ENCODE measurements around a stretch of chr12.

GRCh38 chr12:5080416-5080814 lies 36.7 kb downstream of the KCNA5 start:
- PRO-cap, 2 experiments, result no peak in any of the 2 experiments
- RAMPAGE, long total RNA, 4 experiments, result no peak in any of the 4 experiments

GRCh38 chr12:5200638-5201034 lies 157.0 kb downstream of the KCNA5 start:
- PRO-cap, 2 experiments, result no peak in any of the 2 experiments
- RAMPAGE, long total RNA, 4 experiments, result no peak in any of the 4 experiments

DNA sequence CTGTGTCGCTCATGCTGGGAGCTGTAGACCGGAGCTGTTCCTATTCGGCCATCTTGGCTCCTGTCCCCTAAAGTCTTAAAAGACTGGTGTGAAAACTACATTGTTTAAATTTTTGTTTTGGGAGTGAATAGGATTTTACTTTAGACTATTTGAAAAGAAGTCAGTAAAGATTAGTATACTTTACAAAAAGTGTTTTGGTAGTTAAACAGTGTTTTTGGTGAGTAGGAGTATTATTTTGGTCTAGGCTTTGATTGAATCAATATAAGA lies 141.1 kb upstream of the NTF3 start:
- PRO-cap, 2 experiments, result no peak in any of the 2 experiments
- RAMPAGE, long total RNA, 4 experiments, result no peak in any of the 4 experiments

GRCh38 chr12:5391624-5391849 lies 40.4 kb upstream of the NTF3 start:
- PRO-cap, 2 experiments, result no peak in any of the 2 experiments
- RAMPAGE, long total RNA, 4 experiments, result no peak in any of the 4 experiments

DNA sequence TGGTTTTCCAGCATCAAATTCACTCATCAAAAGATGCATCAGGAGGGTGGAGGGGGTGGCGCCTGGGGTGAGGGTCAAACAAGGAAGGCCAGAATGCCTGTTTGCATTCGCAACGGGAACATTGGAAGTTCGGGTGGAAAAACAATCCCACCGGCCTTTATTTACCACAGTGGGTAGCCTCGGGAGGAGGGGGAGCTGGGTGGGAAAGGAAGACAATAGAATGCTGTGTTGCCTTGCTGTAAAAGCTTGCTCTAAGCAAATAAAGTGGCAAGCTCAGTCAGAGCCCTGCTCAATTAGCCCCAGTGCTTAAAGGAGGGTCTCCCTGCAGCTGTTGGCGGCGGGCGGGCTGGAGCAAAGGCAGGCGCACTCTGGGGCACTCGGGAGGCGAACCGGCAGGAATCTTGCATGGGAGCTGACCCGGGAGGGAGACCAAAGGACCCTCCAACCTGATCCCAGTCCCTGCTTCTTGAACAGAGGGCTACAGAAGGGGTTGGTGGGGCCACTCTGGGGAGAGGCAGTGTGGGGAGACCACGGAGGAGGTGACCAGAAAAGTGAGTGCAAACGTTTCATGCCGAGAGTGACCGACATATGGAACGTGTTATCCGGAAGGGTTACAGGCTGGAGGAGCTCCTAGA lies 48.4 kb downstream of the NTF3 start:
- PRO-cap, 2 experiments, result no peak in any of the 2 experiments
- RAMPAGE, long total RNA, 4 experiments, result no peak in any of the 4 experiments

GRCh38 chr12:5716096-5716568 lies 228.9 kb downstream of the ANO2 start:
- PRO-cap, 2 experiments, result no peak in any of the 2 experiments
- RAMPAGE, long total RNA, 4 experiments, result no peak in any of the 4 experiments

GRCh38 chr12:5967449-5967804 lies 22.4 kb upstream of the ANO2 start:
- PRO-cap, 2 experiments, result no peak in any of the 2 experiments
- RAMPAGE, long total RNA, 4 experiments, result start-site peak on the minus strand in 3 of 4 experiments, at chr12:5967527-5967590 at its widest, 117 to 472 reads per replicate

GRCh38 chr12:5967874-5968409 lies 22.9 kb upstream of the ANO2 start:
- PRO-cap, 2 experiments, result no peak in any of the 2 experiments
- RAMPAGE, long total RNA, 4 experiments, result start-site peak on the minus strand in 2 of 4 experiments, at chr12:5968129-5968152 at its widest, 49 to 107 reads per replicate

- PRO-cap, 2 experiments, result no peak in any of the 2 experiments
- RAMPAGE, long total RNA, 4 experiments, result no peak in any of the 4 experiments
Observed at GRCh38 chr12:6069213-6069958, 55.1 kb downstream of the VWF start.

DNA sequence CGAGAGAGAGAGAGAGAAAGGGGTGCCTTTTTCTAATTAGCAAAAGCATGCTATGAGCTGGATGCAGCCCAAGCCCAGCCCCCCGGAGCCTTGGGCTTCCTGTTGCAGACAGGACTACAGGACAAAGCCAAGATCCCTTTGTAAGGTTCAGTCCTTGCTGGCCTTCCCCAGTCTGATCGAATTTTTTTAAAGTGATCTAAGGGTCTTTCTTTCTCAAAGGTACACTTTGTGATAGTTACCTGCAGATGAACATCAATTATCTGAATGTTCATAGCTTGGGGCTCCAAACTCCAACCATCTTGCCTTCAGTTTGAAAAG lies 36.0 kb downstream of the VWF start:
- PRO-cap, 2 experiments, result no peak in any of the 2 experiments
- RAMPAGE, long total RNA, 4 experiments, result no peak in any of the 4 experiments

DNA sequence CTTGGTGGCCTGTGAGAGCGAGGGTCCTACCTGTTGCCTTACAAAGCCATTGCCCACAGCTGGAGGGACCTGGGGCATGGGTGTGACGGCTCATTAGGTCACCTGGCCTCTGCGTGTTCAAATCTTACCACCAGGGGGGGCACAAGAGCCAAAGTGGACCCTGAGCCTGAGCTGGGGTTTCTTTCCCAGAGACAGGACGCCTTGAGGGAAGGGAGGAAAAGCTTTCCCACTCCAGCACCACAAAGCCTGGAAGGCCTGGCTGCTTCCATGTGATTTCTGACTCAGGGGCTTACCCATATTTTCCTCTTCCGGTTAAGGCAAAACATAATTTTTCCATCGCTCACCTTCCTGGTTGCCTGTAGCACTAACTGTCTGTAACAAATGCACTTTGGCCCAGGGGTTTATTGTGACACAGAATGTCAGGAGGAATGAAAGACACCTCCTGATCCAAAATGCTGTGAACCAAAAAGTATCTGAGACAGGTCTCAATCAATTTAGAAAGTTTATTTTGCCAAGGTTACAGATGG lies 4.4 kb upstream of the CD9 start:
- PRO-cap, 2 experiments, result peak in 1 of 2 experiments; most common plus-strand start position 194 of the sequence (in 1)
- RAMPAGE, long total RNA, 4 experiments, result no peak in any of the 4 experiments

GRCh38 chr12:6220024-6220790 lies 20.0 kb downstream of the CD9 start:
- PRO-cap, 2 experiments, result no peak in any of the 2 experiments
- RAMPAGE, long total RNA, 4 experiments, result no peak in any of the 4 experiments

DNA sequence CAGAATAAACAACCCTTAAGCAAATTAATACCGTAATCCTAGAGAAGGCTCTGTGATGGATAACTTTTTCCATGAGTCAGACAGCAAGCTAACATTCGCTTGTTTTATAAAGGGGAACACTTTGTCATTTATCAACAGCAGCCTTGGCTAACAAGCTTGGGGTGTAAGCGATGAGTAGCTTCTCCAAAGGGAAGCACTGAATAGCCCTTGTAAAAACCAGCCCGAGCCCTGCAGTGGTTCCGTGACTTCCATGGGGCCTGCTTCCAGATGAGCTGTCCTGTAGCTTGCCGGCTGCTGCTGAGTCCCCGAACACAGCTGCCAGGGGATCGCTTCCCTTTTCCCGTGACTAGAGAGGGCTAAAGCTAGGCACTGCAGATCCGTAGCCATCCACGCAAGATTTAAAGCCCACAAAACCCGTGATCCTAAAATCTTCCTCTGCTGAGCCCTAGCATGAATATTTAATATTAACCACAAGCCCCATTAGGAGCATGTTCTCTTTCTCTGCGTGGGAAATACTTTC lies 29.7 kb downstream of the CD9 start:
- PRO-cap, 2 experiments, result no peak in any of the 2 experiments
- RAMPAGE, long total RNA, 4 experiments, result no peak in any of the 4 experiments

GRCh38 chr12:6234828-6235977 lies 35.0 kb downstream of the CD9 start:
- PRO-cap, 2 experiments, result no peak in any of the 2 experiments
- RAMPAGE, long total RNA, 4 experiments, result start-site peak on the plus strand in 3 of 4 experiments, at chr12:6235234-6235565 at its widest, 15 to 525 reads per replicate

DNA sequence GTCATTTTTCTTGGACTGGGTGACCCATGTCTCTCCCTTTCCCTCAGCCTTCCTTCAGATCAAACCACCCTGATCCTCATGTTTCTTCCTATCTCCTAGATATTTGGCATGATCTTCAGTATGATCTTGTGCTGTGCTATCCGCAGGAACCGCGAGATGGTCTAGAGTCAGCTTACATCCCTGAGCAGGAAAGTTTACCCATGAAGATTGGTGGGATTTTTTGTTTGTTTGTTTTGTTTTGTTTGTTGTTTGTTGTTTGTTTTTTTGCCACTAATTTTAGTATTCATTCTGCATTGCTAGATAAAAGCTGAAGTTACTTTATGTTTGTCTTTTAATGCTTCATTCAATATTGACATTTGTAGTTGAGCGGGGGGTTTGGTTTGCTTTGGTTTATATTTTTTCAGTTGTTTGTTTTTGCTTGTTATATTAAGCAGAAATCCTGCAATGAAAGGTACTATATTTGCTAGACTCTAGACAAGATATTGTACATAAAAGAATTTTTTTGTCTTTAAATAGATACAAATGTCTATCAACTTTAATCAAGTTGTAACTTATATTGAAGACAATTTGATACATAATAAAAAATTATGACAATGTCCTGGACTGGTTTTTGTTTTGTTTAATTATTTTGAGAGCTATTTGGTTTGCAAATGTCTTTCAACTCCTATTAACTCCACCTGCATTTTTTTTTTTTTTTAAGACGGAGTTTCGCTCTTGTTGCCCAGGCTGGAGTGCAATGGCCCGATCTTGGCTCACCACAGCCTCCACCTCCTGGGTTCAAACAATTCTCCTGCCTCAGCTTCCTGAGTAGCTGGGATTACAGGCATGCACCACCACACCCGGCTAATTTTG lies 37.7 kb downstream of the CD9 start:
- PRO-cap, 2 experiments, result no peak in any of the 2 experiments
- RAMPAGE, long total RNA, 4 experiments, result start-site peak on the plus strand in 3 of 4 experiments, centred at positions 131 to 154 of the sequence, 87 to 751 reads per replicate

DNA sequence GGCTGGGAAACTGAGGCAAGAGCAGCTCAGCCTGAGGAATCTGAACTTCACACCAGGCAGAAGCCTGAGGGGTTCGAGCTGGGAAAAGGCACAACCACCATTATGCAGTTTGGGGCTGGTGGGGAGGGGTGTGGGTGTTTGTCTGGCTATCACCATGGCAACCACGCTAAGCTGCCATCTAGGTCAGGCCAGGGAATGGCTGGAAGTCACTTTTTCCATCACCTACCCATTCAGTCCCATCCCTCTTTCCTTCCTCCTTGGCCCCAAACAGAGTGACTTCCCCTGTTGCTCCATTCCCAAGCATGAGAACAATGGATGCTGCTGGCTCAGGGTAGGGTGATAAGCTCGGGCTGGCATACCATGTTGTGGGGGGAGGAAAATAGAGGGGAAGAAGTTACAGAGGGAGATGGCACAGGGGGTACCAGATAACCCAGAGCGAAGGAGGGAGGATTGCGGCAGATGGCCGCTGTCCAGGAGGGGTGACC lies 36.5 kb upstream of the PLEKHG6 start:
- PRO-cap, 2 experiments, result no peak in any of the 2 experiments
- RAMPAGE, long total RNA, 4 experiments, result no peak in any of the 4 experiments

DNA sequence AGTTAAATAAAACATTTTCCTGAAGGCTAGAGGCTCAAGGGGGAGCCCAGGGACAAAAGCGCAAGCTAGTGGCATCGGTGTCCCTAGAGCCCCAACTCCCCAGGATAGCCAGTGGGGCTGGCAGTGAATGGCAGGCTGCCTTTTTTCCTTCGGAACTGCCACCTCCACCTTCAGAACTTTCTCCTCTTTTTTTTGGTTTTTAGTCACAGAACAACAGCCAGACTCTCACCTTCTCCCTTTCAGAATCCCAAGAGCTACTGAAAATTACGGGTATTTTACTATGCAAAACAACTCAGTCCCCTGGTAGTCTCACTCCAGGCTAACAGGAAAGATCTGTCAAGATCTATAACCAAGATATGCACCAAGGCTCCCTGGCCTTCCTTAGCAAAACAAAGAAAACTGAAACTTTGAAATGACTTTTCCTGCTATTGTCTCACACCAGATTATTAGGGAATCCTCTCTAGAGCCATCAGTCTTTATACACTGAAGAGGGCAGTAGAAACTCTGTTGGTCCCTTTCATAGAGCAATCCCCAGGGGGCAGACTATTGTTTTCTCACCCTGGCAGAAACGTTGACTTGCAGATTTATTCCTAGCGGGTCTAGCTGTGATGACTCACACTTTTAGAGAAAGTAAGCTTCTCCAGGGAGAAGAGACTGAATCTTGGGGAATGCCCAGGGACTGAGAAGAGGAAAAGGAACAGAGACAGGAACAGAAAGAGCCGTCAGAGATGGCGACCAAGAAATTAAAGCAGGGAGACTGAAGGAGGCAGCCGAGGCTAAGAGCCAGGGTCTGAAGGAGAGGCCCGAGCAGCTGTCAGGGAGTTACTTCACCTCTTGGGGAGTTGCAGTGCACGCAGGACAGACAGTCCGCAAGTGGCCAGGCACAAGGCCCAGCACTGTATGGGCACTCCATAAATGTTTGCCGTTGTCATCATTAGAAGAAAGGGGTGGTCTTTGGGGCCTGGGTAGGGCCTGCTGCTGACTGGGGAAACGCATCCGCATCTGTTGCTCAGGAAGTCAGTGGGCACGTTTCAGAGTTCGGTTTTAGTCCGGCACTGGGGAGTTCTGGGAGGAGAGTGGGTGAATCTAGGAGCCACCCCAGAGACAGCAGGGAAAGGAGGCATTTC lies 12.8 kb downstream of the PLEKHG6 start:
- PRO-cap, 2 experiments, result peak in 1 of 2 experiments; most common plus-strand start position 678 of the sequence (in 1)
- RAMPAGE, long total RNA, 4 experiments, result no peak in any of the 4 experiments

DNA sequence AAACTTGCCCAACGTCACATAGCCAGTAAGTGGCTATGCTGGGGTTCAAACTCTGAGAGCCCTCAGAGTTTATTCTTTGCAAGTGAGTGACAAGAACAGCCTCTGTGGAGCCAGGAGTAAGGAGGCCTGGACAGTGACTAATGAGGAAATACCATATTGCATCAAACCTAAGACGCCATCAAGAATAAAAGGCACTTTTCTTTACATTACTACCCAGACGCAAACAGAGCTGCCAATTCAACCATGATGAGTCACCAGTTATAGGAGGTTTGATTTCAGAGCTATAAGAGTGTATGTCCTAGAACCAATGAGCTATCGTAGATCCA lies 9.4 kb downstream of the TNFRSF1A start:
- PRO-cap, 2 experiments, result no peak in any of the 2 experiments
- RAMPAGE, long total RNA, 4 experiments, result no peak in any of the 4 experiments

- PRO-cap, 2 experiments, result peak in 2 of 2 experiments; most common plus-strand start chr12:6336816 (in 1); most common minus-strand start chr12:6336644 (in 1)
- RAMPAGE, long total RNA, 4 experiments, result no peak in any of the 4 experiments
Observed at GRCh38 chr12:6336550-6336960, 5.3 kb downstream of the TNFRSF1A start.

GRCh38 chr12:6345254-6346323 lies 3.7 kb upstream of the TNFRSF1A start:
- PRO-cap, 2 experiments, result peak in 1 of 2 experiments; most common minus-strand start chr12:6345947 (in 1)
- RAMPAGE, long total RNA, 4 experiments, result no peak in any of the 4 experiments

Data from upper lobe of left lung (tissue), 5 donors.